Ishikawa (cell line): ENCODE measurements around a stretch of chr21.

GRCh38 chr21:37378296-37379670, 12.2 kb downstream of the DYRK1A start:
- RRBS, result no CpG with 5 or more reads among the region's 17 CpGs

DNA sequence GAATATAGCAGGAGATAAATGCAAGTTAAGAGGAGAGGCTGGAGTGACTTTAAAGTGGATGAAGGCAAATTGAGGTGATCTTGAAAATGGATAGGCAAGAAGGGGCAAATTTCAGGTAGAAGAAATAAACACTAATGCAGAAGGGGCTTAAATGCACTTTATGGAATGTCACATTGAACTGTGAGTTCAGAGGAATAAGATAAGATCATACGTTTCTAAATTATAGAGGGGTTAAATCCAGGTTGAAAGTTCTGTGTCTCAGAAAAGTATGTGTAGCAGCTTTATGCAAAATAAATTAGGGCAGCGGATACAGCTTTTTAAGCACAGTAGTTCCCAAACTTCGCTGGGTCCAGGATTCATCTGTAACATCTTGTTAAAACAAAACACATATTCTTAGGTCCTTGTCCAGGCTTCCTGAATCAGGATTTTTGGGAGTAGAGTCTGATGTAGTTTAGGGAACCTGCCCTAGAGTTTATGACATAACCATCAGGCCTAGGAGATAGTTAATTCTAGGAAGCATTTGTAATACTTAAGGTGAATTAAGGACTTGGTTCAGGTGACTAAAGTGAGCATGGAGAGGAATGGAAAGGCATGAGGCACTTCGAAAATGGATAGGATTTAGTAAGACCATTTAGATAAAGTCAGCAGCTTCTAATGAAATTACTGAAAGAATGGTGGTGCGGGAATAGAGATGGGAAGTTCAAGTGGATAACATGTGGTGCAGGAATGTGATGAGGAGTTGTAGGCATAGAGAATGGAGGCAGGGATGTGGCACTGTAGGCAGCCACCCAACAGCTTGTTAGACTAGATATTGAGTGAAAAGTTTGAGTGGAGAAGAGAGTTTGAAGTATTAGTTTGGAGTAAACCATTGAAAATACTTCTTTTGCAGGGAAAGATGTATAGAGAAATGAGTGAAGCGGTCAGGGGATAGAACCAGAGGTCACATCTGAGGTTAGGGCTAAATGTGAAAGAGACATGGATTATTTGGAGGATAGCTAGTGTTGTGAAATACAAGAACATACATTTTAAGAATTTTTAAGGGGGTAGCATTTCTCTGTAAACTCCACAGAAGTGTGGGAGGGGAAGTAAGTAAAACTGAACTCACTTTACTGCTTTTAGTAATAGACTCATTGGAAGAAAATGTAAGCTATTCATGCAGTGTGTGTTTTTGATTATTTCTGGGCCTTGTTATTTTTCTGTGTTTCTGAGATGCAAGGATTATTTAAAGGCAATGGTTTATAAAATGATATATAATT, 45.9 kb downstream of the DYRK1A start:
- RRBS, result no CpG with 5 or more reads among the region's 6 CpGs

DNA sequence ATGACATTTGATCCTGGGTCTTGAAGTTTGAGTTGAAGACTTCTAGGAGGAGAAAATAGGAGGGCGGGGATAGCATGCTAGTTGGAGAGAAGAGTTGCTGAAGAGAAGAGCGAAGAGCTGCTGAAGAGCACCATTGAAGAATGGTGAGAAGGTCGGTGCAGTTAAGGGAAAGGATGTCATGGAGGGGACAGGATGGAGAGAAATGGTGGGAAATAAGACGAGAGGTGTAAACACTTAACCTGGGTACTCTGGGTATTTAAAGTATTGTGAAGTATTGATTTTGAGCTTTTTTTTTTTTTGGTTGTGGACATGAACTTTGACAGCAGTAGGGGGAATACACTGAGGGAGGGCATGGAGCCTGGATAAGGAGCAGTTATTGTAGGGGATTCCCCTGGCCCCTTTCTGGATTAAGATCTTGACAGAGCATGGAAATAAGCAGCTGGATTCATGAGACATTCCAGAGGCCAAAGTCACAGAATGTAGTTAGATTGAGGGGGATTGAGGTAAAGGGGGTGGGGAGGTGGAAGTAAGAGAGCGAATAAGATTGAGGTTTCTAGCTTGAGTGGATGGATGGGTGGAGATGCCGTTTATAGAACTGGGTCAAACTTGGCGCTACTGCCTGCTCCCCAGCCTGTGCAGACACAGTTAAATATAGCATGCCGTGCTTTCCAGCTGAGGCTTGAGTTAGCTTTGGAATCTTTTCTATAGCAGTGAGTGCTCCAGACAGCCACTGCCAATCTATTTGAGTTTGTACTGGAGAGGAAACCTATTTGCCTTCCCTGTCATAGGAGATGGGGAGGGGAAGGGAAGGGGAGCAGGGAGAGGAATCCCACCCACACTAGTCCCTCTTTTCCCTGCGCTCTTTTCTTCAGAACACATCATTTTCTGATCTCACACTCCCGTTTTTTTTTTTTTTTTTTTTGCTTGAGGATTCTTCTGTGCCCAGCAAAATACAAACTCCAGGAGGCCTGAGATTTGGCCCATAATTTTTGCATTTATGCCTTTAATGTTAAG, 85.6 kb downstream of the DYRK1A start:
- RRBS, result no CpG with 5 or more reads among the region's 10 CpGs

- RRBS, result no CpG with 5 or more reads among the region's 4 CpGs
Observed at GRCh38 chr21:37506352-37506975, 139.9 kb downstream of the DYRK1A start.

GRCh38 chr21:37563277-37564323, 197.0 kb downstream of the DYRK1A start:
- RRBS, result 11% methylated on average over 11 of the region's 80 CpGs

DNA sequence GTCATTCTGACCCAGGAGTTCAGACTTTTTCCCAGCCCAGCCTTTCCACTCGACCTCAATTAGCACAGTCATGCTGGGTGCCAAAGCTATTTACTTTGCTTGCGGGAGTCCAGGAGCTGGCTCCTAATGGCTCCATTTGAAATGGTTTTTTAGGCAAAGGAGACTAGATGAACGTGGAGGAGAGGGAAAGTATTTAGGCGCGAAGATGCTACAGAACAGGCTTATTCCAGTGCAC, 198.3 kb downstream of the DYRK1A start:
- RRBS, result no CpG with 5 or more reads among the region's 5 CpGs

- RRBS, result no CpG with 5 or more reads among the region's 18 CpGs
Observed at GRCh38 chr21:37753078-37753744, 163.0 kb downstream of the KCNJ6 start.

- RRBS, result no CpG with 5 or more reads among the region's 4 CpGs
Observed at GRCh38 chr21:37829542-37829815, 86.8 kb downstream of the KCNJ6 start.

DNA sequence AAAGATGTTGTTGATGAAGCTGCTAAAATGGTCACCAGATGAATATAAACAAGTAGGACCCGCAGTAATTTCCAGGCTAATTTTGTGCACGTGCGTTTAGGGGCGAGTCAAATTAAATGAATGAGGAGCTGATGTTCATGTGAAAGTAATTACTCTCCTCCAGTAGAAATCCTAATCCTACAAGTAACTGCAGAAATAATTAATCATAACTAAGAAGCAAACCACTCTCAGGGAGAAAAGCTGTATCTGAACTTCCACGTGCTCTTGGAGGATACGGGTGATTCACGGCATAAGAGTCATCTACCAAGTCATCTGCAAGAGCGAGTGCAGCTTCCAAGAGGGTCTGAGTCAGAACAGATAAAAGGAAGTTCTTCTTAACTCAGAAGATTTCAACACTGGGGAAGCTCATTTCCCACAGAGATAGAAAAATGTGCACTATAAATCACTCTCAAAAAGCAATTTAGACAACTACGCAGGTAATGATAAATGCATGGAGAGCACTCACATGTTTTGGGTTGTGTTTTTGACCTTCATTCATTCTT, 20.6 kb downstream of the KCNJ15 start:
- RRBS, result no CpG with 5 or more reads among the region's 9 CpGs

GRCh38 chr21:38289648-38290122, 32.9 kb downstream of the KCNJ15 start:
- RRBS, result no CpG with 5 or more reads among the region's 9 CpGs

- RRBS, result no CpG with 5 or more reads among the region's 2 CpGs
Observed at GRCh38 chr21:38350100-38350423, 93.3 kb downstream of the KCNJ15 start.

GRCh38 chr21:38490588-38491062, 7.7 kb downstream of the ERG start:
- RRBS, result no CpG with 5 or more reads among the region's 11 CpGs

- RRBS, result no CpG with 5 or more reads among the region's 2 CpGs
Observed at GRCh38 chr21:38496272-38496567, 2.1 kb downstream of the ERG start.

DNA sequence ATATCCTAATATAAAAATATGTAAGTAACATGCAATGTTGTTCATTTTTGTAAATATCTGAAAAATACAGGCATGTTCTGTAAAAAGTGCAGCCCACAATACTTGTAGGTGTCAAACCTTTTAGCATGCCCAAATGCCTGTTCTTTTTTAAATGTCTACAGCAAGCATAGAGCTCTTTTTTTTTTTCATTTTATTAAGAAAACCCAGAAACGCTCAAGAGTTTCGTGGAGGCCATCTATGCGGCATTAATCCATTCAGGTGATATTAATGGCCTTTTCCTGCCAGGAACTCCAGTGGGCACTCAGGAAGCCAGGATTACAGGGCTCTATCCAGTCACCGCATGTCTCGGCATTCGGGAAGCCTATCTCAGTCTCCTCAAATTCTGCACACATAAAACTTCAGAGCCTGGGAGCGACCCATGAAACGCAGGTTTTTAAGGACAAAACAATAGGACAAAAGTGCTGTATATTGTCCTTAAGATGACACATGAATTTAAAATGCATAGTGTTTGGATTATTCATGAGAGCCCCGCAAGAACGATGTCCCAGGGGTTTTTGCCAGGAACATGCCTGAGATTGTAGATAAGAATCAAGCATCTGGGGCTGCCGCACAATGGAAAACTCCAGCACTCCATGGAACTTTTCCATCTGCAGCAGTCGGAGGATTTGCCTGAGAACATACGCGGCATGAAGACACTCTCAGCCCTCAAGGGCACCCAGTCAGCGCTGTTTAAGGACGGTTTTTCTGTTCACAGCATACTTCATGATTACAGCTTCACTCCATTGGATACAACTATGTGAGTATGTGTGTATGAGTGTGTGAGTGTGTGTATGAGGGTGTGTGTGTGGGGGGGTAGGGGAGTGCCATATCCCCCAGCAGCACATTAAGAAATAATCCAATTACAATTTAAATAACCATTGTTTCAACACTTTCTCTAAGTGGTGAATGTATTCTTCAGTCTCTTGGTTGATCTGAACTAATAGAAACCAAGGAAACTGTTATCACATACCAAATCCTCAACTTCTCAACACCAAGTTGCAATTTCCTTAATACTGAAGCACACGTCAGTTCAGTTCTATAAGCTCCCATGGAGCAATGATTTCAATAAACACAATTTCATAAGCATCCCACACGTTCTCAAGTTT, 5.3 kb upstream of the ERG start:
- RRBS, result no CpG with 5 or more reads among the region's 18 CpGs

DNA sequence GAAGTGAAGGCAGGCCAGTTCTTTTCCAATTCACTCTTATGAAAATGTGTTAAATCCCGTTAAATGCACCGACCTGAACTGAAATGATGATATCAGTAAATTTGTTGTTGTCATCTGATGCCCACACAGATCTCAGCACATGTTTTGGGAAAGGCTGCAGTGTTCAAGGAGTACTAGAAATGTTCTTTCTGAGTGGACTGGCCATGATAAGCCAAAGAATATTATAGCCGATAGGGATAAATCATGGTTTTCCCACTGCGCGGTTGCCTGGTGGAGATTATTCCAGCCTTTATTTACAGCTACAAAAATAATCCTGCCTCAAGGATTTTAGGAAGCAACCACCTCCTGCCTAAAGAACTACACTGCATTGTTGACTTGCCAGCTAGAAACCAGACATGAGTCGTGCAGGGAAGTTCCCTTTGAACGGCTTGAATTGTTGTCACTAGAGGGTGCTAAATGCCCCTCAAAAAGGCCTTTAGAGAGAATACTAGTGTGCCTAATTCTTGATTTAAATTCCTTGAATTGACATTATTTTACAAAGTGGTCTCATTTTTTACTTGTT, 7.2 kb upstream of the ERG start:
- RRBS, result no CpG with 5 or more reads among the region's 7 CpGs

- RRBS, result no CpG with 5 or more reads among the region's 15 CpGs
Observed at GRCh38 chr21:38751555-38752012, 54.1 kb upstream of the ETS2 start.

DNA sequence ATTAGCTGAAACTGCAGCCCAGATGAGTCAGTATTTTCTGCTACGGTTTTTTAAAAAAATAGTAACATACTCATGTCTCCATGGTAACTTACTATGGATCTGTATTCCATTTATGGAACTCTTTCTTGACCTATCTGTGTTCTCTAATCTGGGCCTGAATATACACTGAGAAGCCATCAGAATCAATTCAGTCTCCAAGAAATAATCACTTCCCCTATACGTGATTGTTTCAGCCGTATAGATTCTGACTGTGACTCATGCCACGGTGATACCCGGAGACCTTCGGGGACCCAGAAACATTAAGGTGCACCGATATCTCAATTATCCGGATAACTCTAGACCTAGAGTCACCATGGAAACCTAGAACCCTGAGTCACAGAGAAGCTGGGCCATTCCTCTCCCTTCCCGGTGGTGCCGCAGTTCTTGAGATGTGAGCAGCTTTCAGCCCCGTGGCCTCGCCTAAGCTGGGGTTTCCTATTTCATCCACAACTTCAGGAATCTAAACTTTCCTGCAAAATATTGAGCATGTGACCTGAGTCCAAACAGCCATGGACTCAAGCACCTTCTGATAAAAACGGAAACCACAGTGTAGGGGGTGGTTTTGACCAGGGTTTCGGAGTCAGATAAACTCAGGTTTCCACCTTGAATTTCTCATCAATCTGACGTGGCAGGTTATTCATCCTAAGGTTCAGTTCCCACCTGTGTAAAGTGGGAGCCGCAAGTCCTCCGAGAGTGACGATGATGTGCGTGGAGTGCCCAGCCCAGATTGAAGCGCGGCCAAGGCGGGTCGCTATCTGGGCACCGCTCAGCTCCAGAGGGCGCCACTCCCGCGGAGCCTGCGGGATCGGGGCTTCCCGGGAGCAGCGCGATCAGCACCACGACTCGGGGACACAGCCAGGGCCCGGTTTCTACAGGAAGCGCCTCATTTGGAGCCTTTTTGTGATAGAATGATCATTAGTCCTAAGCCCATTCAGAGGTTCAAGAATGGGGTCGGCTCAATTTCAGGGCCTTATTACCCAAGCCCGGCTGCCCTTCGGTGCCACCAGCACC, 1.0 kb upstream of the ETS2 start:
- RRBS, result 53% methylated on average over 14 of the region's 39 CpGs

GRCh38 chr21:38821202-38821911, 15.6 kb downstream of the ETS2 start:
- RRBS, result no CpG with 5 or more reads among the region's 12 CpGs

DNA sequence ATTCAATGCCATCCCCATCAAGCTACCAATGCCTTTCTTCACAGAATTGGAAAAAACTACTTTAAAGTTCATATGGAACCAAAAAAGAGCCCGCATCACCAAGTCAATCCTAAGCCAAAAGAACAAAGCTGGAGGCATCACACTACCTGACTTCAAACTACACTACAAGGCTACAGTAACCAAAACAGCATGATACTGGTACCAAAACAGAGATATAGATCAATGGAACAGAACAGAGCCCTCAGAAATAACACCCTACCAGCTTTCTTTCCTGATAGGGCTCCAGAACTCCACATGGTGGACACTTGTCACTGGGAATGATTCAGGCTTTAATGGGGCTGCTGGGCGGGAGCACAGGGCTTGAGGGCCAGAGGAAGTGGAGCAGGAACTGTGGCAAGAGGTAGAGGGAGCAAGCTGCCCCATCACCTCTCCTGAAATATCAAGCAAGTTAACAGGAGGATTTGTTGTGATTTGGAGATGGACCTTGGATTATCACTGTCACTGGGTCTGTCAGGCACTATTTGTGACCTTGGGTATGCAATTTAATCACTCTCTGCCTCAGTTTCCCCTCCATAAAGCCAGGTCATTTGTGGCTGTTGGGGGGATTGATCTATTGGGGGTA, 24.9 kb downstream of the ETS2 start:
- RRBS, result no CpG with 5 or more reads among the region's 2 CpGs

DNA sequence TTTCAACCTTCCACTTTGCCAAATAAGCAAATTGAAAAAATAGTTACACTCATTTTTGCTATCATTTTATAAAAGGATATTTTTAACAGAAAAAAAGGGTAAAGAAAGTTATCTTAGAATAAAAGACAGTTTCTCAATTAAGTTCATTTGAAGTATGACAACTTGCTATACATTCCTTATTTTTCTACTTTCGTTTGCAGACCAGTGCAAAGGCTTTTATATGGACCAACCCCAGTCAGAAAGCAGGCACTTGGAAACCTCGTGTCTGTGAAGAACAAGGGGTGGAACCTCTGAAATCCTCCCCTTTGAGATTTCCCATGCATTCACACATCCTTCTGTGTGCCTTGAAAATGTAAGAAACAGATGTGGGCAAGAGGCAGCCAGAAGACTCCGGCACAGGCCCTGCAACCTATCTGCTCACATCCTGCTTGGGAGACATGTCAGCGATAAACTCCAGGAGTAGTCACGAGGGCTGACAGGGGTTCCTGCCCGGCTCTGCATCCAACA, 42.4 kb downstream of the ETS2 start:
- RRBS, result 95% methylated on average over 3 of the region's 6 CpGs